Mesenteric fat pad (tissue), 1 donor: ENCODE results near the genes XDH and YIPF4.

- PRO-cap: no peak
Observed at GRCh38 chr2:31227645-31227953, 6.4 kb upstream of the EHD3 start.

DNA sequence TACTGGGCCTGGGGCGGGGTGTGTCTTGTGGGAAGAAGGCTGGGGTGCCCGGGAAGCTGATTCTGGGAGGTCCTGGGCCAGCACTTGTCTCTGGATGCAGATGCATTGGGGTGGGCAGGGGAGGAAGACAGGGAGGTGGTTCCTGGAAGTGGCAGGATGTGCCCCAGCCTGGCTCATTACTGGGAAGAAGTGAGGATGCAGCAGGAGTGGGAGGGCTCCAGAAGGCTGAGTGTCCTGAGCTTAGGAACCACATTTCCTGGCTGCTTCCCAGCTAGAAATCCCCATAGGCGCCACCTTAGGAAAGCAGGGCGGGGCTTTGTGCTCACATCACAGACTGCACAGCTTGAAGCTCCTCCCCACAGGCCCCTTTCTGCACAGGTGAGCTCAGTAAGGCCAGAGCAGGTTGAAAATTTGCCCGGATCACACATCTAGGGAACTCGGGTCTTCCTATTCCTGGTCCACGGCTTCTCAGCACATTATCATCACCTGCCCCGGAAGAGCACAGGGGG lies 19.8 kb downstream of the EHD3 start:
- PRO-cap: no peak

- PRO-cap: no peak
Observed at GRCh38 chr2:31255643-31256864, 22.1 kb downstream of the EHD3 start.

GRCh38 chr2:31319678-31320320 lies 85.8 kb downstream of the EHD3 start:
- PRO-cap: no peak

- PRO-cap: no peak
Observed at GRCh38 chr2:31414060-31415317, at the start of gene XDH. TSS of gene XDH (minus strand) at chr2:31414742.

DNA sequence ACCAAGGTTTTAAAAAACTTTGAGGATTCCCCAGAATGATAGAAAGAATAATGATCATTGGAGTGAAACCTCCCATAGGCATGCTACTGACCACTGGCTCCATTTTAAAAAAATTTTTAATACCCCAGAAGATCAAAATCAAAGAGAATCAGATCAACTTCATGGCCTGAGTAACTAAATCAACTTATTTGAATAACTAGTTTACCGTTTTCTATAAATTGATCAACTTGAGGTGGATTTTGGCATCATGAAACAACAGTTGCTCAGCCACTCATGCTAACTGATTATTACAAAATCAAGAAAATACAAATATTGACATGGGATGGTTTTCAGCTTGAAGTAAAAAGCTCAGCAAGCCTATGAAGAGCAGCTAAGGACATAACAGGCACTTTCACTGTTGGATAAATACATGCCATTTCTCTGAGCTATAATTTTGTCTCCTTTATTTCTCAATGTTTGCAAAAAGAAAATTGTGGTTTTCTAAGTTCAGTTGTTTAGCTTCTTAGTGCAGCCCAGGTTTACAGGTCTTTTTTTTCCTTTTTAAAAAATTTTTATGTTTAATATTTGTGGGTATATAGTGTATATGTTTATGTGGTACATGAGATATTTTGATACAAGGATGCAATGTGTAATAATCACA lies 18.9 kb downstream of the SRD5A2 start:
- PRO-cap: no peak

DNA sequence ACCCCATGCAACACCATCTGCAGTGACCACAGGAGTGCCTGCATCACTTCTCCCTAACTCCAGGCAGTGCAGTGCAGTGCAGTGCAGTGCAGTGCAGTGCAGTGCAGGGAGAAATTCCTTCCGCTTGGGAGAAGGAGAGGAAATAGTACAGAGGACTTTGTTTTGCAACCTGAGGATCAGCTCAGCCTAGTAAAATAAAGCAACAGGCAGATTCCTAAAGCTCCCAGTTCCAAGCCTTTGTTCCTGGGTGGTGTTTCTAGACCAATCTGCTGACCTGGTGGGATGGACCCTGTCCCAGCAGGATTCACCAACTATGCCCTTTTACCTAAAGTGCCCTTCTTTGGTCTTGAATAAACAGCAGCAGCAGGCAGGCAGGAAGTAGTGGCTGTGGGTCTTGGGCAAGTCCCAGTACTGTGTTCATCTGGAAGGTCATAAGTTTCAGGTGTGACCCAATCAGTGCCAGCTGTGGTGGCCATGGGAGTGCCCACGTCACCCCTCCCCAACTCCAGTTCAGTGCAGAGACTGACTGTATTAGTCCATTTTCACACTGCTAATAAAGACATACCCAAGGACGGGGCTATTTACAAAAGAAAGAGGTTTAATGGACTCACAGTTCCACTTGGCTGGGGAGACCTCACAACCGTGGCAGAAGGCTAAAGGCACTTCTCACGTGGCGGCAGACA lies 148.2 kb upstream of the SRD5A2 start:
- PRO-cap: no peak

- PRO-cap: bidirectional peak, plus-strand start at chr2:32277910, minus-strand start at chr2:32277786
Observed at GRCh38 chr2:32277489-32278817, at the start of gene YIPF4. TSS of gene YIPF4 (plus strand) at chr2:32277904.

- PRO-cap: no peak
Observed at GRCh38 chr2:32305394-32306282, 27.9 kb downstream of the YIPF4 start.

DNA sequence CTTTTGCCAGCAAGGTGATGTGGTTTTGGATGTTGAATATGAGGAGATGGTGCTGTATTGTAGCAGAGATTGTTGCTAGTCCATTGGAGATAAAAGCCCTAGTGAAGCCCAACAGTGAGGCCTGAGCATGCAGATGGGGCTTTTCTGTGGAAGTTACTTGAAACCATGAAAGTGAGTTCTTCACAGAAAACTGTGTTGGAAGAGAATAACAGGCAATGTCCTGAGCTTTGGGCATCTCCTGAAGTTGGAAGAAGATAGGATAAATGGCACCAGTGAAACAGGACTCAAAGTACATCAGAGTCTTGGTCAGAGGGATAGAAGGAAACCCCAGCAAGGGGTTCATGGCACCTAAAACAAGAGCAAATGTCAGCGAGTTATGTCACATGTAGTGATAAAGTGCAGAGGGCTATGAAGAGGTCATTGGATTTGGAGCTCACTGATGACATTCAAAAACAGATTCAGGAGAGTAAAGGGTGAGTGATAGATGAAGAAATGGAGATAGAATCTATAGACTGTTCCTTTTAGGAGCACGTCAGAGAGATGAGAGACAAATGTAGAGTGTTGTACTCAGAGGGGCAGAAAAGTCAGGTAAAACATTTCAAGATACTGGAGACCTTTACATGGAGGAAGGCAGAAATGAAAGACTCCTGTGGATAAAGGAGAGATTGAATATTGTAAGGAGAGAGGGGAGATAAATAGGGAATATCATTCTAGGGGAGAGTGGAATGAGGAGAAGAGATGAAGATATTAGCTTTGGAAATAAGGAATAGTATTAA lies 141.3 kb downstream of the TTC27 start:
- PRO-cap: no peak

GRCh38 chr2:33212015-33212496 lies 264.4 kb upstream of the RASGRP3 start:
- PRO-cap: no peak

DNA sequence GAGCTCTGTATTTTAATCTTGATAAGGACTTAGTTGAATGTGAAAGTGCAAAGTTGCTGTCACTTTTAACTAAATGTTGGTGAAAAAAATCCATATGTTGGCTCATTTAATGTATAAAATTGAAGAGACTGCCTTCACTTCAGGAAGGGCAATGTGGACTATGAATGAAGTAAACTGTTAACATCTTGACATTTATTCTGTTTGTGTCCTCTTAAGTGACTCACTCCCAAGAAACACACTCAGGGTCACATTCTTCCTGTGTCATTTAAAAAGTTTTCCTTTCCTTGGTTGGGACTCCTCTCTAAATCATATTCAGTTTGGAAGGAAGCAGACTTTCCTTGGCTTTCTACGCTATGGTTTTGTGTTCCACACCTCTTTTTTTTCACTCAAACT lies 256.5 kb upstream of the RASGRP3 start:
- PRO-cap: no peak

GRCh38 chr2:33532986-33533214 lies 56.5 kb downstream of the RASGRP3 start:
- PRO-cap: no peak

- PRO-cap: no peak
Observed at GRCh38 chr2:33555028-33555802, 43.9 kb downstream of the FAM98A start.

DNA sequence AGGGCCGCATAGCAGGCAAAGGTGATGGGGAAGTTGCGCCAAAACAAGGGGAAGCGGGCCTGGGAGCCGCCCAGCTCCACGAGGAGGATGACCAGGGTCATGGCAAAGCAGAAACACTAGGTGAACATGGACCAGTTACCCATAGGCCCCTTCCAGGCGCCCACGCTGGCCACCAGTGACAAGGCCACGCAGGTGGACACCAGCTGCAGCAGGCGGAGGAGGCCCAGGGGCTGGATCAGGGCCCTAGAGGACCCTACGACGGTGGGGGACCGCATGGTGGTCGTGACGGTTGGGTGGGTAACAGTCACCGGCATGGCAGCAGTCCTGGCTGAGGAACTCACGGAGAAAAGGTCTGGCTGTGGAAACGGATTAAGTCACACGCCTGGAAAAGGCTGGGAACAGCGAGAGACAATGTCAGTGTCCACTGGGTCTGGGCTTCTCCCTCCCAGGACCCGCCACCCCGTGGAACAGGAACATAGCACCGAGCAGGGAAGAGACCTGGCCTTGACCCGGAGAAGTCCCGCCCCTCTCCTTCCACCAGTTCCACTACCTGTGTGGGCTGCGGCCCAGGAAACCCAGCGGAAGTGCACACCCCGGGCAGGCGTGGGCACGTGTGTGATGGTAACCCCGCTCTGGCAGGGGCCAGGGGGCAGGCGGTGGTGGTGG lies 128.7 kb upstream of the FAM98A start:
- PRO-cap: no peak

DNA sequence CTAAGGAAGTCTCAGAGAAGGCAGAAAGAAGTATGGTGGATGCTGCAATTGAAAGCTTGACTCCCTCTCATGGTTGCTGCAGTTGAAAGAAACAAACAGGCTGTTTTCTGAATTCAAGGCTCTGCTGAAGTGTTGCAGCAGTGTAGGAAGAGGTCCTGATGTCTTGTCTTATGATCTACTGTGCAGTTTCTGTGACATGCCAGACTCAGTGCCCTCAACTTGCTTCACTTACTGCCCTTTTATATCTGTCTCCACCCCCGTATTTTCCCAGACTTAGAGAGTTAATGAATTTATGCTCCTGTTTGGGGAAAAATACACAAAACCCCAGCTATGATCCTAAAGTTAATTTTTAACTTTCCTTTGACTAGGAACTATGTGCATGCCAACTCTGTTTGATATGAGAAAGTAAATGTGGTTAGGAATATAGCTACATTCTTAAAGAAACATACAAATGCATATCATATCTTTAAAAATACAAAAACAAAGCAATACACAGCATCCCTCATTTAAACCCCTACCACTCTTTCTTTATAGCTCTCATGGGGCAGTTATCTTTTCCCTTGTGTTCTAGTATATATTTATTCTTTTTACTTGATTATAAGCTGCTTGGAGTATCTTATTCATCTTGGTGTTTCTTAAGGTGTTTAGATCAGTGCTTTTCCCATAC lies 655.4 kb upstream of the FAM98A start:
- PRO-cap: no peak

GRCh38 chr2:36097313-36097832 lies 258.2 kb upstream of the CRIM1 start:
- PRO-cap: no peak

GRCh38 chr2:36355173-36355652 lies 365 bp upstream of the CRIM1 start:
- PRO-cap: bidirectional peak, plus-strand start at chr2:36355778, minus-strand start at chr2:36355561

DNA sequence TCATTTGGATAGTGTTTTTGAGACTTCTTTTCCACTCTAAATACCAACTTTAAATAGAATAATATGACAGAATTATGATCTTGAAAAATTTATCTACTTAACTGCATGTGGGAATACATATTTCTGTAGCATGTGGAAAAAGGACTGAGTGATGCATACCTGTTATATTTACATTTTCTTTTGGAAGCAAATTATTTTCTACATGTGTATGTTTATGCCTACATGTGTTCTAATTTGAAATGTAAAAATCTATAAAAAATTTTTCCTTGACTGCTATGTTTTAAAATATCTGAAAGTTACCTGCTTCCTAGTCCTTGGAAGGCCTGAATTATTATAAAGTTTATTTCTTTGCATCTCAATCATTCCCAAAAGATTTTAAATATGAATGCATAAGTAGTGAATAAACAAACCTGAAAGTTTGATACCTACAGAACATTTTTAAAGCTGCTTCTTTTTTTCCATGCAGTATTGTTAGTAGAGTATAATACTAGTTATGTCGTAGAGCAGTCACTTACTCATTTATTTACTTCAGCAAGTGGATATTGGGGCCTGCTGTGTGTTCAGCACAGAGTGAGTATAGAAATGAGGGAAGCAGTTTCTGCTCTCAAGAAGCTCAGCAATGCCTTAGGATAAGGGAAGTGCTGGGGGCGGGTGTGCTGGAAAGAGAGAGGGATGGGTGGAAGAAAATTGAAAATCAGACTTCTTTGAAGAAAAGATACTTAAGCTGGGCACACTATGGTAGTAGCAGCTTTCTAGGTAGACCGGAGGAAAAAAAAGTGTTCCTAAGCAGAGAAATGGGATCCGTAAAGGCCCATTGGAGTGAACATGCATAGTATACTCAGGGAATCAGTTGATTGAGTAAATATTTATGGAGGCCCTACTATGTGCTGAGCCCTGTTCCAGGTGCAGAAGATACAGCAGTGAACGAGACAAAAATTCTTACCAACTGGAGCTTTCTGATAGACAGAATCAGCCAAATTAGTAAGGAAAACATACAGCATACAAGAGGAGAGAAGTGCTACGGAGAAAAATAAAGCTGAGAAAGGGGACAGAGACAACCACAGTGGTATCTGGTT lies 27.8 kb downstream of the CRIM1 start:
- PRO-cap: no peak

GRCh38 chr2:36393333-36393977 lies 37.9 kb downstream of the CRIM1 start:
- PRO-cap: no peak